Measurements from ENCODE around the gene ARPC1A.

DNA sequence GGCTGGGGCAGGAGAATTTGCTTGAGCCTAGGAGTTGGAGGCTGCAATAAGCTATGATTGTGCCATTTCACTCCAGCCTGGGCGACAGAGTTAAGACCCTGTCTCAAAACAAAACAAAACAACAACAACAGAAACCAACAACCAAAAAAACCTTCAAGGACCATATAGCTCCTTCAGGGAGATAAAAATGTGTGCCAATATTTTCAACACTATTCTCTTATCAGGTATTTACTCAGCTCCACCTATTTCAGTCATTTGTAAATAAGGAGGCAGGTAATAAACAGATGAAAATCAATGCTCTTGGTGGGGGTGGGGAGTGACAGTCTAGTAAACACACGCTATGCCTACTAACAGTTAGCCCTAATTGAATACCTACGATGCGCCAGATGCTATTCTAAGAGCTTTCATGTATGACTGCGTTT is 13.1 kb downstream of the BAIAP2L1 start:
- RRBS, result no CpG with 5 or more reads among the region's 5 CpGs

DNA sequence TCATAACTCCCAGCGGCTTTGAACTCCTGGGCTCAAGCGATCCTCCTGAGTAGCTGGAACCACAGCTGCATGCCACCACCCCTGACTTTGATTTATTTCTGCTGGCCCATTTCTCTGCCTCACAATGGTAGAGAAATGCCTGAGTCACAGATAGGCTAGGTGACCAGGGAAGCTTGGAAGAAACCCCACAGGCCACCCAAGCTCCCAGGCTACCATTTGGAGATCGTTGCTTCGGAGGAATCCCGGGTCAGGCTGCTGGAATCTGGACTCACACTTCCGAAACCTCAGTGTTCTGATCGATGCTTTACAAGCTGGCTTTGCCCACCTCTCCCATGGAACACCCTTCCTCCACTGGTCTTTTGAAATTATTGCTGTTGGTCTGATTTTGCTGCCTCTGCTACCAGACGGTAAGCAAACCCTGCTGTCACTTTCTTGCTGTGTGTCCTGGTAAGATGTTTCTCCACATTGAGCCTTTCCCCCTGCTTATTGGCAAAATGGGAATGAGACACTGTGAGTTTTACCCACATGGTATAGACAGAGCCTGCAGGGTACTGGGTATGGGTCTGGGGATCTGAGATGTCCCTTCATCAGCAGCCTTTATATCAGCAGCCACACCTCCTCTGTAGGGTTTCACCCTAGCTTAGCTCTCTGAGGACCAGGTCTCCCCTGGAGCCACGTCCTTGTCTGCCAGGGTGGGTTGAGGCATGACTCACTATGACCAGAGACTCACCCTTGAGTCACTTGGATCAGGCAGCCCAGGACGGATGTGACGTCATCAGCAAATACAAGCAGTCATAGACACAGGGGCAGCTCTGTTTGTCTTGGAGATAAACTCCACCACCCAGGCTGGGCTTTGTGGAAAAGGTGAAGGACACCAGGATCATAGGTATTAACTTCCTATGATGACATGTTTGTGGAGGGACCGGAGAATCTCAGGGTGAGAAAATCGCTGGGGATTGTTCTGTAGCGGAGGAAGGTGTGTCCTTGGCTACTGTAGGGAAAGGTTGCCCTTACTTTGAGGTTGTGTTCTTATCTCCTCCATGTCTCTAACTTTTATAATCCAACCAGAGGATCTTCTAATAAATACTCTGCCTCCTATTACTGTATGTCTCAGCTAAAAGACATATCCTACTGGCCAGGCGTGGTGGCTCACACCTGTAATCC is 17.8 kb upstream of the BAIAP2L1 start:
- RRBS, result no CpG with 5 or more reads among the region's 15 CpGs

DNA sequence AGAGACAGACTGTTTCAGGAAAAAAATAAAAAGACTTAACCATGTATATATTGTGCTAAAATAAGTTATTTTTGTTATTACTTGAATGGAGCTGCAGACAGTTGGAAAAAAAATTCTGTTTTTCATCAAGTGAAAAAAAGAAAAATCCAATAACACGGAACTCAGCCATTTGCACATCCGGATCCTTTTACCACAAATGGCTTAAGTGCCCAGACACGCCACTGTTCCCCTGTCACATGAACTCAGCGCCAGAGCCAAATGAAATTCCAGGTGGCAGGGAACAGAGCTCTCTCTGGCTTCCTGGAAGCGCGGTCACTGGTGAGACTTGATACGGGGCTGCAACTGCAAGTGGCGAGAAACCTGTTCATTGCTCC is 60.9 kb upstream of the NPTX2 start:
- RRBS, result no CpG with 5 or more reads among the region's 8 CpGs

DNA sequence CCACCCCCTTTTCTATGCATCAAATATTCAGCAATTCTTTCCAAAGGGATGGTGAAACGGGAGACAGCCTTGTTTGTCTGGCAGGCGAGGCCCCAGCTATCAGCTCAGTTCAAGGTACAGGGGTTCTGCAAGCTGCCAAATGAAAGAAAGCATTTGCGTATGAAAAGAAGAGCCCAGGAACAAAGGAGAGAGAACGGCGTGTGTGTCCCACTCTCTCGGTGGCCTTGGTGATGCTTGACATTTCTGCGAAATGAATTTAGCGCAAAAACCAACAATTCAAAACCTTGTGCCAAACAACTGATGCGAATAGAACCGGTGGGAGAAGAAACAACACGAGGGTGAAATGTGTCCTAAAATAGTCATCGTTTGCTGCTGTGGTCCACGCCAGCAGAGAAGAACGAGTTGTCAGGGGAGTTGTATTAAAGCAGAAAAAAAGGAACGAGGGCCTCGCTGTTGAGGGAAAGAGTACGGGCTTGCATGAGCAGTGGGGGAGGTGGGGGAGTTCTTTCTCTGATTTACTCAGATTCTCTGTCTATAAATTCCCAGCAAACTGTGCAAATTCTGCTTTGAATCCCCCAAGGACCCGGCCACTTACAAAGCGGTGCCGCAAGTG is 97.7 kb downstream of the TMEM130 start:
- RRBS, result no CpG with 5 or more reads among the region's 20 CpGs

GRCh38 chr7:99010246-99010883 is 132.0 kb downstream of the TRRAP start:
- RRBS, result no CpG with 5 or more reads among the region's 13 CpGs

- RRBS, result no CpG with 5 or more reads among the region's 9 CpGs
Measured at GRCh38 chr7:99029915-99030763, 113.8 kb downstream of the SMURF1 start.

- RRBS, result no CpG with 5 or more reads among the region's 9 CpGs
Measured at GRCh38 chr7:99107359-99107814, 36.5 kb downstream of the SMURF1 start.

DNA sequence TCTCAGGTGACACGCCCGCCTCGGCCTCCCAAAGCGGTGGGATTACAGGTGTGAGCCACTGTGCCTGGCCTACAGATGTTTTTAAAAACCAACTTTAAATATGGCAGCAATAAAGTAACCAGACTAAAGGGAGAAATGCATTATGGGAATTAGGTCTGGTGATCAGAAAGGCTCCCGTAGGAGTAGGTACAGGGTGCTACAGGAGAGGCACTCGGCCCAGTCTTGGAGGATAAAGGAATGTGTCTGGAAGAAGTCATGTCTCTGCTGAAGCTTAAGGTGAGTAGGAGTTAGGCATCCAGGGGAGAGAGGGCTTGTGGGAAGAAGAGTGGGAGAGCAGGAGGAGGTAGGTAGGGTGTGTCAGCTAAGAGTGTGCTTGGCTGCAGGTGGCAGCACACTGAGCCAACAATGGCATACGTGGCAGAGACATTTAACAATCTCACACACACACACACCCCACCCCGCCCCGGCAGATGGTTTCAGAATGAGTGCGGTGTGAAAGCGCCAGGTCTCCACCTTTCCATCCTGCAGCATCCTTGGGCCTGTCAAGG is 11.3 kb upstream of the ARPC1A start:
- RRBS, result no CpG with 5 or more reads among the region's 11 CpGs

- RRBS, result under 1% methylated on average over 37 of the region's 63 CpGs
Measured at GRCh38 chr7:99325674-99326213, at the start of gene ARPC1A. Gene ARPC1A (plus strand): TSS chr7:99325898.

DNA sequence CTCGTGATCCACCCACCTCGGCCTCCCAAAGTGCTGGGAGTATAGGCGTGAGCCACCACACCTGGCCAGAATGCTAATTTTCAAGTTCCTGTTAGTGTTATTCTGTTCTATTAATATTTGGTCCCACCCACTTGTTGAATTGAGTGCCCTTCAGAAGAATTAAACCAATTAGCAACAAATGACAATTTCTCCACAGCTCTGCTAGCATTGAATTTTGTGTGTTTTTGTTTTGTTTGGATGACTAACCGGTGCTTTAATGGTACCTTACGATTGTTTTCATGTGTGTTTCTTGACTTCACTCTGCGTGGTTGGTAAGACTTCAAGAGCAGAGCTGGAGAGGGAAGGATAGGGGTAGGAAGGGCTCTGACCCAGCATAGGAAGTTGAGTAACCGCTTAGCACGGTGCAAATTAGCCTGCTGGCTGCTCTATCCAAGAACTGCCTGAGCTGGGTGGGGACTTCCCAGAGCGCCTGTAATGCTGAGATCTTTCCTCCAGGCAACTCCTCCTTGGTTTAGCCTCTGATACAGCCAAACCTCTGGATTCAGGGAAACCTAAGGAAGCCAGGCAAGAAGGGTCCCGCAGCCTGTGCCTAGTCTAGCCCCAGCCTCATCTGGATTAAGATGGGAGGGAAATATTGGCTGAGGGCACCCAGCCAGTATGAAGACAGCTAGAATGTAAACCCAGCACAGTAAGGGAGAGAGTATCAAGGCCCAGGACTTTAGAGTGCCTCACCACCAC is 4.6 kb downstream of the ARPC1B start:
- RRBS, result no CpG with 5 or more reads among the region's 10 CpGs

GRCh38 chr7:99393855-99394165 is 14.6 kb downstream of the PDAP1 start:
- RRBS, result no CpG with 5 or more reads among the region's 11 CpGs

- RRBS, result no CpG with 5 or more reads among the region's 6 CpGs
Measured at GRCh38 chr7:99397987-99398438, 10.4 kb downstream of the PDAP1 start.

- RRBS, result no CpG with 5 or more reads among the region's 8 CpGs
Measured at GRCh38 chr7:99449176-99449858, 10.6 kb downstream of the CPSF4 start.

DNA sequence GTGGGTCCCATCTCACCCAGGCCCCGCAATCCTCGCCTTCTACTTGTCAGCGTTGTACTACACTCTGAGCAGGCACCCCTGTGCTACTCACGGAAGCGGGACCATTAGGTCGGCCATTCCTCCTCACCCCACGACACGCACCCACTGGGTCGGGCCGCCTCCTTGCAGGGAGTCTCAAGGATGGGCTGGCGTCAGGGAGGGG is 382 bp upstream of the ZNF655 start:
- RRBS, result no CpG with 5 or more reads among the region's 11 CpGs

DNA sequence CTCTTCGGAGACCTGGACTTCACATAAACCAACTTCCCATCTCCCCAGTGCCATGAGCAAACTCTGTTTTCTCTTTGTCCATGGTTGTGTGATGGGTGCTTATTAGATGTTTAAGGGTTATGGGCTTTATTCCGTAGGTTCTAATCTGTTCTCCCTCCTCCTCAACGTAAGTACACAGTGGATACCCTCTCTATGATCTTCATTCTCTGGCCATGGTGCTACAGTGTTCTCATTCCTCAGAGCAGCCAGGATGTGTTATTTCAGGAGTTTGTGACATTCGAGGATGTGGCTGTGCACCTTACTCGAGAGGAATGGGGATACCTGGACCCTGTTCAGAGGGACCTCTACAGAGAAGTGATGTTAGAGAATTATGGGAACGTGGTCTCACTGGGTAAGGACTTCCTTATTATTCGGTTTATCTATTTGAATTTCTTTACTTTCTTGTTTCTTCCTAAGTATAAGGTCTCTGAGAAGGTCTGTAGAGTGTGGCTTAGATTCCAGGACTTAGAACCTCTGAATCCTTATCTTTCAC is 3.7 kb downstream of the ZNF655 start:
- RRBS, result no CpG with 5 or more reads among the region's 7 CpGs

DNA sequence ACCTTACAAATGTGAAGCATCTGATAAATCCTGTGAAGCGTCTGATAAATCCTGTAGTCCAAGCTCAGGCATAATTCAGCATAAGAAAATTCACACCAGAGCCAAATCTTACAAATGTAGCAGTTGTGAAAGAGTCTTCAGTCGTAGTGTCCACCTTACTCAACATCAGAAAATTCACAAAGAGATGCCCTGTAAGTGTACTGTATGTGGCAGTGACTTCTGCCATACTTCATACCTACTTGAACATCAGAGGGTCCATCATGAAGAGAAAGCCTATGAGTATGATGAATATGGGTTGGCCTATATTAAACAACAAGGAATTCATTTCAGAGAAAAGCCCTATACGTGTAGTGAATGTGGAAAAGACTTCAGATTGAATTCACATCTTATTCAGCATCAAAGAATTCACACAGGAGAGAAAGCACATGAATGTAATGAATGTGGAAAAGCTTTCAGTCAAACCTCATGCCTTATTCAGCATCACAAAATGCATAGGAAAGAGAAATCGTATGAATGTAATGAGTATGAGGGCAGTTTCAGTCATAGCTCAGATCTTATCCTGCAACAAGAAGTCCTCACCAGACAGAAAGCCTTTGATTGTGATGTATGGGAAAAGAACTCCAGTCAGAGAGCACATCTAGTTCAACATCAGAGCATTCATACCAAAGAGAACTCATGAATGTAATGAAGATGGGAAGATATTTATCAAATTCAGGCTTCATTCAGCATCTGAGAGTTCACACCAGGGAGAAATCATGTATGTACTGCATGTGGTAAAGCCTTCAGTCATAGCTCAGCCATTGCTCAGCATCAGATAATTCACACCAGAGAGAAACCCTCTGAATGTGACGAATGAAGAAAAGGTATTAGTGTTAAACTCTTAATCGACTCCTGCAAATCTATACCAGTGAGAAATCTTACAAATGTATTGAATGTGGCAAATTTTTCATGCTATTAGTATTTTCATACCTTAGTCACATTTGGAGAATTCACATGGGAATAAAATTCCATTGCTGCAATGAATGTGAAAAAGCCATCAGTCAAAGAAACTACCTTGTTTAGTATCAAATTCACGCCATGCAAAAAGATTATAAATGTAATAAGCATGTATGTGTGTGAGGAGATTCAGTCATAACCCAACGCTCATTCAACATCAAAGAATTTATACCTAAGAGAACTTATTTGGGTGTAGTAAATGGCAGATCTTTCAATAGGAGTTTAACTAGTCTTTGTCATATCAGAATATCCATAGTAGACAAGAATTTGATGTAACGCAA is 14.9 kb downstream of the ZNF655 start:
- RRBS, result no CpG with 5 or more reads among the region's 9 CpGs

DNA sequence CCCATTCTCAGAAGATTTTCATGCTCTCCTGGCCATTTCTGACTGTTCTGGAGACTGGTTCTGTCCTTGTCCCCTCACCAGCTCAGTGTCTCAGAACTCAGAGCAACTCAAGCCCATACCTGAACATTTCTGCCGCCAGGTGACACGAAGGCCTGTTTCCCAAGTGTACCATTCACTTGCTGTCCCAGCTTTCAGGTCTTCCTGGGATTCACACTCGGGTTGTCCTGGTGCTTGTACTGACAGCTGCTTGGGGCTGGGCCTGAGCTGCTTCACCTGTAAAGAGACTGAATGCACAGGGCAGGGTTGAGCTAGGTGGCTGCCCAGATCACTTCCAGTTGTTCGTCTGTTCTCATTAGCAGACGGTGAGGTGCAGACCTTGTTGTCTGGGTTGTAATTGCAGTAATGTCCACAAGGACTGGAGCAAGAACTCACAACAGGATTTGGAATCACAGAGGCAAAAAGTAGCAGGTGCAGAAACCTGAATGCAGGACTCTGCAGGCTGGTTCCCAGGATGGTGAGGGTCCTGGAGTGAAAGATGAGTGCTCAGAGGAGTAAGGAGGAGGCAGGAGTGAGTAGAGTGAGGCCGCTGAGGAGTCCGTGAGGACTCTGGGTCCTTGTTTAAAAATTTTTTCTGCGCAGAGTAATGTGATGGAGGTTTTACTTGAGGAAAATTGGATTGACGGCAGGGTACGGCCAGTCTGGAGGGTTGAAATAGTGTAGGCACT is 9.1 kb downstream of the ZSCAN25 start:
- RRBS, result no CpG with 5 or more reads among the region's 10 CpGs

DNA sequence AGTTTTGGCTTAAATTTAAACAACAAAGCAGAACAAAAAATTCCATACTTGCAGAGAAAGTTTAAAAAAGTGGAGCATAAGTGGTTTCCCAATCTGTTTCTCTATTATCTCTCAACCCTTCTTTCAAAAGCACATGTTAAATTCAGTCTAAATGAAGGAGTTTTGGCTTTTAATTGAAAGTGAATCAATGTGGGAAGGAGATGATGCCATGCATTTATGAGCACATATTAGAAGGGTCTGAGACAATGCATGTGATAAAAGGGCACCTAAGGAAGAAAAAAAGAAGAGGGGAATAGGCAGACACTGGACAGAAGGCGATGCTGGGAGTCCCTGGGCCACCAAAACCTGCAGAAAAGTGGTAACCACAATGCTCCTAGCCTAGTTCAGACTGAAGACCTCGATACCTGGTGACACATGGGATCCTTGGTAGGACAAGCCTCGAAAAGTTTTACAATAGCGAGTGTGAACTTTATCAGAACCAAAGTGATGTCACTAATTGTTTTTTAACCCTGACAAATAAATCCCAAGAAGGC is 6.2 kb downstream of the CYP3A5 start:
- RRBS, result no CpG with 5 or more reads among the region's 4 CpGs

GRCh38 chr7:99699848-99700350 is 20.1 kb upstream of the CYP3A5 start:
- RRBS, result no CpG with 5 or more reads among the region's 5 CpGs

Measured in HGPS cell (cell line).